IMR-90 (cell line): ENCODE measurements around a stretch of chr10.

- RRBS: no CpG with 5 or more reads among the region's 21 CpGs
CAGE:
- cytosol, long polyA plus RNA: no peak
- long polyA plus RNA: no peak
- nucleus, long polyA plus RNA: no peak
Measured at GRCh38 chr10:119057741-119058859, 22.5 kb downstream of the EIF3A start.

DNA sequence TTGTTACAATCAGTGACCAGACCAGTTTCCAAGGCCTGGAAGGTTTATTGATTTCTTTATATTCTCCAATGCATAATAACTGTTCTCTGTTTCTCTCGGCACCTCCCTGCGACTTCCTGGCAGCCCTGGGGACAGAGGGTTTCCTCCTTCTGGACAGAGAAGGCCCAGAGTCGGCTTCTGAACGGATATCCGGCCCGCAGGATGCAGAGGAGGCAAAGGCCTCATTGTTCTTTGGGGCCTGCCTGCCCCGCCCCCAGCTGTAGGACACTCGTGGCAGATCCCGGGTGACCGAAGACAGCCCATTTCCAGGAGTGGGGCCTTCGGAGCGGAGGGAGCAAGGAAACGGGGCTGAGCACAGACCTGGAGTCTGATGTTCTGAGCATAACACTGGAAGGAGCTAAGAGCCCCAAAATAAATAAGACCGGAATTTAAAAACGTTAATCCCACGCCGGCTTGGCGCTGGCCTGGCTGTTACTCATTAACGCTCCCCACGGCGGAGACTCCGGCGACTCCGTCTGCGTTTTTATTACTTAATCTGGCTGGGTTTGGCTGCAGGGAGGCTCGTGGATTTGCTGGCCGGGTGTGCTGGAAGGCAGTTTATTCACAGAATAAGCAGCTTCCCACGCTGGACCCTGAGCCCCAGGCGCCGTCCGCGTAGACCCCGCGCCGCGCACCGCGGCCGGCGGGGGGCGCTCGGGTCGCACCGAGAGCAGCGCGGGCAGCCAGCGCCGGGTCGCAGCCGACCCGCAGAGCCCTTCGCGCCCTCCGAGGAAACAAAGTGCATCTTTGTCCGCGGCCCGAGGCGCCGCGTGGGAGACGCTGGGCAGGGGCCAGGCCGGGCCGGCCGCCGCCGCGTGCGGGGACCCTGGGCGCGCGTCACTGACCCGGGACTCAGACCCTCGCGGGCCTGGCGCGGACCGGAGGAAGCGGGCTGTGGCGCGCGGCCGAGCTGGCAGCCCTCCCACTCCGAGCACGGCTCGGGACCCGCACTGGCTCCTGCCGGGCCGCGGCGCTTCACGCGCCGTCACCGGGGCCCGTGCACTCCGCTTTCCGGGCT is 849 bp upstream of the GRK5 start:
- RRBS: 4% methylated on average over 67 of the region's 97 CpGs
CAGE:
- cytosol, long polyA plus RNA: no peak
- long polyA plus RNA: no peak
- nucleus, long polyA plus RNA: no peak

- RRBS: no CpG with 5 or more reads among the region's 2 CpGs
CAGE:
- cytosol, long polyA plus RNA: no peak
- long polyA plus RNA: no peak
- nucleus, long polyA plus RNA: no peak
Measured at GRCh38 chr10:119221270-119221671, 13.9 kb downstream of the GRK5 start.

GRCh38 chr10:119233213-119234395 is 26.2 kb downstream of the GRK5 start:
- RRBS: no CpG with 5 or more reads among the region's 10 CpGs
CAGE:
- cytosol, long polyA plus RNA: no peak
- long polyA plus RNA: no peak
- nucleus, long polyA plus RNA: no peak

- RRBS: no CpG with 5 or more reads among the region's 16 CpGs
CAGE:
- cytosol, long polyA plus RNA: no peak
- long polyA plus RNA: no peak
- nucleus, long polyA plus RNA: no peak
Measured at GRCh38 chr10:119250630-119251626, 43.6 kb downstream of the GRK5 start.

GRCh38 chr10:119302468-119303366 is 95.3 kb downstream of the GRK5 start:
- RRBS: 77% methylated on average over 2 of the region's 15 CpGs
CAGE:
- cytosol, long polyA plus RNA: no peak
- long polyA plus RNA: no peak
- nucleus, long polyA plus RNA: no peak

- RRBS: no CpG with 5 or more reads among the region's 12 CpGs
CAGE:
- cytosol, long polyA plus RNA: no peak
- long polyA plus RNA: no peak
- nucleus, long polyA plus RNA: no peak
Measured at GRCh38 chr10:119341946-119342454, 134.6 kb downstream of the GRK5 start.

- RRBS: no CpG with 5 or more reads among the region's 3 CpGs
CAGE:
- cytosol, long polyA plus RNA: no peak
- long polyA plus RNA: no peak
- nucleus, long polyA plus RNA: no peak
Measured at GRCh38 chr10:119358210-119358425, 150.7 kb downstream of the GRK5 start.

- RRBS: no CpG with 5 or more reads among the region's 5 CpGs
CAGE:
- cytosol, long polyA plus RNA: no peak
- long polyA plus RNA: no peak
- nucleus, long polyA plus RNA: no peak
Measured at GRCh38 chr10:119406339-119406953, 136.1 kb downstream of the RGS10 start.

- RRBS: no CpG with 5 or more reads among the region's 16 CpGs
CAGE:
- cytosol, long polyA plus RNA: no peak
- long polyA plus RNA: no peak
- nucleus, long polyA plus RNA: no peak
Measured at GRCh38 chr10:119441223-119441836, 101.2 kb downstream of the RGS10 start.

DNA sequence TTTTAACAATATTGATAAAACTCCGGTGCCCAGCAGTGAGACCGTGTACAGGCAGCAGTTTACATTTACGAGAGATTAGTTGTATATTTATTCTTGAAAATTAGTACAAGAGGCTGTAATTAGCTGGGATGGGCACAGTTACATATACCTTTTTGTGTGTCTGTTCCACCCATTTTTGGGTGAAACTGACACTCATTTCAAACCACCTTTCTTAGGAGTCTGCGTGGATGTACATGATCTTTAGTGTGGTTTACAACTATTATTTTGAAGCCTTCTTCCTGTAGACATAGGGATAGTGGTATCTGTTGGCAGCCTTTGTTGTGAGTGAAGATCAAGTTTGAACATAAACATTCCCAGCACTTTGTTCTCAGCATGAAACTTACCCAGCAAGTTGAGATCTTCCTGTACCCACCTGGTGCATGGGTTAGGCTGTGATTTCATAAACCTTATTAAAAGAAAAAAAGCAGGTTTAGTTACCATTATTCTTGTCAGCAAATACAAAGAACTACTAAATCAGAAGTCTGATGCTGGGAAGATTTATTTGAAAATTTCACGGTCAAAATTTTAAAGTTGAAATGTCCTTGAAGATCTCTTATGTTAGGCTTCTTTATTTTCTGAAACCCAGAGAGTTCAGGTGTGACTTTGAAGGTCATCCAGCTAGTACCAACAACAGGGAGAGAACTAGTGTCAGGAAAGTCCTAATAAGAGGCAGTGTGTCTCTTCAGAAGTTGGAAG is 2.1 kb downstream of the BAG3 start:
- RRBS: no CpG with 5 or more reads among the region's 5 CpGs
CAGE:
- cytosol, long polyA plus RNA: no peak
- long polyA plus RNA: no peak
- nucleus, long polyA plus RNA: no peak

GRCh38 chr10:119761176-119761766 is 35.4 kb downstream of the INPP5F start:
- RRBS: no CpG with 5 or more reads among the region's 4 CpGs
CAGE:
- cytosol, long polyA plus RNA: no peak
- long polyA plus RNA: no peak
- nucleus, long polyA plus RNA: no peak

DNA sequence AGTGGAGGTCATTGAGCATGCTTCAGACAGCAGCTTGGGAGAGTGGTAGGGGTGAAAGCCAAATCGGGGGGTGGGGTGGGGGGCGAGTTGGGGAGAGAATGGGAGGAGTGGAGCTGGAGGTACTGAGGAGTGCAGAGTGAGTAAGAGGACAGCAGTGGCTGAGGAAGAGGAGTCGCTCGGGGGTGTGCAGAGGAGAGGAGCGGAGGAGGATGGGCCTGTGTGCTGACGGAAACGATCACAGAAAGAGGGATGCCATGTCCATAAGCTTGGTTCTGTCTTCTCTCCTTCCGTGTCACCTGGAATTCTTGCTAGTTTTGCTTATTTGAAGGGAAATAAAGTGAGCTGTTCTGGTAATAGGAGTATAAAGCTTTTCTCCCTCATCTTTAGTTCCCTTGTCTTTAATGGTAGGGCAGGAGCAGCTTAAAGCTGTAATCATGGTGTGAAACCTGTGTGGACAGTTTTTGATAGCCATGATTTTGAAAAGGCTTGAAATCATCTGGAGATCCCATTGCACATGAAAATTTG is 64.2 kb downstream of the INPP5F start:
- RRBS: no CpG with 5 or more reads among the region's 8 CpGs
CAGE:
- cytosol, long polyA plus RNA: no peak
- long polyA plus RNA: no peak
- nucleus, long polyA plus RNA: no peak

DNA sequence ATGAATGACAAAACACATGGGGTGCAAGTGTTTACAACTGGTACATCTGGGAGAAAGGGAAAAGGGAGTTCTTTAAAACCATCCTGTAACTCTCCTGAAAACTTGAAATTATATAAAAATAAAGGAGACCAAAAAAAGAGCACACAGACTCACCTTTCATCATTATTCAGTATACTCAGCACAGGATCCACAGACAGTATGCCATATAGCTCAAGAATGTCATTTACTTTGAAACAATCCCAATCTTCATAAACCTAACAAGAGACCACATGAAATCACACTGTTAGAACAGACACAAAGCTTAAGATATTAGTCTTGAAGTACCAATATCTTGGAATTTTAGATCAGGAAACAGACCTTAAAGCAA is 25.2 kb downstream of the MCMBP start:
CAGE:
- cytosol, long polyA plus RNA: no peak
- long polyA plus RNA: no peak
- nucleus, long polyA plus RNA: no peak

DNA sequence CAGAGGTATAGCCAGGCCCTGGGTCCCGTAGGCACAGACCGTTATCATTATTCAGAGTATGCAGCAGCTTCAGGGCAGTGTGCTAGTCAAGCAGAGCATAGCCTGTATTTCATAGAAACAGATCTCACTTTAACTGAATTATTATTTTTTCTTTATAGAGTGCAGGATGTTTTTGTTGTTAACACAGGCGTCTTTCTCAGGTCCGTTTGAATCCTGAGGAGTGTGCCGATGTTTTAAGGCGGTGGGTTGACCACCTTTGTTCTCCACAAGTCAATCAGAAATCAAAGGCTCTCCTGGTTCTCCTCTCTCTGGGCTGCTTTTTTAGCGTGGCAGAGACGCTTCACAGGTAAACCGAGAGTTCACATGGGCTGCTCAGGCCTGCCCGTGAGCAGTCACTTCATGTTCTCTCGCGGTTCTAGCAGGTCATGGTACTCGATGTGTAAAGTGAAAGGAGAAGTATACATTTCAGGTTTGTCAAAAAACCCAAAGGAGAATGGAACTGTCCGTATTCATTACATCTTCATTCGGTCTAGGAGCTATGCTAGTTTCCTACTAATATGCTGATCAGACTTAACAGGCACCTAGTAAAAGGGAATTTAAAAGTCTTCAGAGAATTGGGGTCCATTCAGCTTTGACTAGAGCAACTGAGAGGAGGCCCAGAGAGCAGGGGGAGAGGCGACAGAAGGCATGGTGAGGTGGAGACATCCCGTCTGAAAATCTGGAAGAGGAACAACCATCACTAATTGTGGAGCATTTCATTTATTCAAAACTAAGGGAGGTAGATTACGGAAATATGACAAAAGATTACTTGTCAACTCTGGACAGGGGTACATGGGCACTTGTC is 54.7 kb downstream of the WDR11 start:
- RRBS: no CpG with 5 or more reads among the region's 18 CpGs
CAGE:
- cytosol, long polyA plus RNA: no peak
- long polyA plus RNA: no peak
- nucleus, long polyA plus RNA: no peak

DNA sequence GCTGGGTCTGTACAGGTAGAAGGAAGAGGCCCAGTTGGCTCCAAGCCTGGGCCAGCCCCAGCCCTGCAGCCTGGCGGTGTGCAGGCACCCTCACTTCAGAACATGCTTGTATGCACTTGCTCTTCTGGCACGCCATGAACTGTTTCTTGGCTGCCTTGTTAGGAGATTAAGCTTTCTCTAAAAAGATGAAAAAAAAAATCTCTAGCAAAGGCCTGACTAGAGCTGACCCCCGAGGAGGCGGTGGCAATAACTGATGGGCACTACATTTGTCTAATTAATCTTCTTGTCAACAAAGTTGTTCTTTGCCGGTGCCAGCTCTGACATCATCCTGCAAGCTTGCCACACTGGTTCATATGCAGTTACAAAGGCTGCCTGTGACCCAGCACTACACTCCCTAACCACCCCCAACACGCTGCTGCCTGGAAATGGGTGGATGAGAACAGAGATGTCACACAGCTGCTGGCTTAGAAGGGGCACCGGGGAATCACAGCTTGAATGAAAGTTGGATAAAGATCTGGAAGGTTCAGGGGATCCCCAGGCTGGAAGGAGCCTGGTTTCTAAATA is 94.8 kb downstream of the WDR11 start:
- RRBS: no CpG with 5 or more reads among the region's 7 CpGs
CAGE:
- cytosol, long polyA plus RNA: no peak
- long polyA plus RNA: no peak
- nucleus, long polyA plus RNA: no peak

DNA sequence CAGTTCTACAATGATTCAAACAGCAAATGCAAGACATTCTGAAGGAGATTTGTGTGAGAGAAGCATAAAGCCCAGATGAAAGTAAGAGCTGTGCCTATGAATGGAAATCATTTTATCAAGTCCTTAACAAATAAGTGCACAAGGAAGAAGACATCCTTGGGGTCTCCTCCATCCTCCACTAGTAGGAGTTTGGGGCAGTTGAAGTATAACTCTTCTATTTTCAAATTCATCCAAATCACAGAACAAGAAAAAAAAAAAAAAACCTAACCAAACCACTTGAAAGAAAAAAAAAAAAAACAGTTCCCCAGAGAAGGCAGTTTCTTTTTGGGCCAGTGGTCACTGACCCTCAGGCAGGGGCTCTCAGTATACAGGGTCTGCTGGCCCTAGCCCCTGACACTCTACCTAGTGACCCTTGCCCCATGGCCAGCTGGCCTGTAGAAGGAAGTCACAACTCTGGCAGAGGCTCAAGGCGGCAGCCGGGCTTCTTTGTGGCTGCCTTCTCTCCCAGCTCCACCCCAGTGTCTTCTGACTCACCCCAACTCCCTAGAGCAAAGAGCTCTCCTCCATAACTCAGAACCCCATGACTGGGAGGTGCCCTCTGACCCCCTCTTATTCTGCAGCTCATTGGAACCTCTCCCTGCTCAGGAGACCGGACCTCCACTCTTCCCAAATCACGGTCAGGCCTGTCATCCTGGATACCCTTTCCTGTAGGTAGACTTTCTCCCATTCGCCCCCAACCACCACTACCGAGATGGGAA is 358.4 kb downstream of the FGFR2 start:
- RRBS: no CpG with 5 or more reads among the region's 6 CpGs
CAGE:
- cytosol, long polyA plus RNA: no peak
- long polyA plus RNA: no peak
- nucleus, long polyA plus RNA: no peak

DNA sequence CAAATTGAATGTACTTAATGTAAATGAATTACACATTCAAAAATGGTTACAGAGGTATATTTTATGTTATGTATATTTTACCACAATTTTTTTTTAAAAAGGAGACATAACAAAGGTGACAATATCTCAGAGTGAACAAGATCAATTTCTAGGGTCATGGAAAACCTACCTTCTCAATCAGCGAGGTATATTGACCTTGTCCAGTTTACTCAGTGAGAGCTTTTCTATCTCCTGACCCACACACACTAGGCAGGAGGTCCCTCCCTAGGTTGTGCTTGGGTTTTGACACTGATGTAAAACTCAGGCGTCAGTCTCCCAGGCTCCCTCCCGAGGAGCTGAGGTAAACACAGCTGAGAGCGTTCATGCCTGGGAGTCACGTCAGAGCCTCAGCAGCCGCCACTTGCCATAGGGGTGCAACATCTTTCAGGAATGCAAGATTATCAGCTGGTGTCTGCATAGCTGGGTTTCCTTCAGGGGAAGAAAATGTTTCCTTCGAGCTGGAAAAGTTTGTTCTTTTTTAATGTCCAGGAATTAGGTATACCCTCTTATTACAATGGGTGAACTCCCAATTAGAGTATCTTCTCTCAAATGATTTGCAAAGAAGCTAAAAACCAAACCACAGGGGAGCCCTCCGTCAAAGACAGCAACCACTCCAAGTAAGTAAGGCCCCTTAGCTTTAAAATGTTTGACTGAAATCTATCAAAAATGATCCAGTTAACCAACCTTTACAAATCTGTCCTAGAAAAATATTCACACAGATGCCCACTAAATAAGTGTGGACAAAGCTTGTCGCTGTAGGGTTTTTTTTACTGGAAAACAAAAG is 70.5 kb downstream of the FGFR2 start:
- RRBS: no CpG with 5 or more reads among the region's 9 CpGs
CAGE:
- cytosol, long polyA plus RNA: no peak
- long polyA plus RNA: no peak
- nucleus, long polyA plus RNA: no peak

- RRBS: no CpG with 5 or more reads among the region's 9 CpGs
CAGE:
- cytosol, long polyA plus RNA: no peak
- long polyA plus RNA: no peak
- nucleus, long polyA plus RNA: no peak
Measured at GRCh38 chr10:121886951-121887682, 40.7 kb downstream of the ATE1 start.

- RRBS: no CpG with 5 or more reads among the region's 6 CpGs
CAGE:
- cytosol, long polyA plus RNA: no peak
- long polyA plus RNA: no peak
- nucleus, long polyA plus RNA: no peak
Measured at GRCh38 chr10:121959926-121960549, 15.0 kb downstream of the NSMCE4A start.